Fibroblast of the aortic adventitia (primary cell): ENCODE measurements around the gene EGR2.

- CAGE, long polyA plus RNA: no peak
These were observed 3.2 kb upstream of the TMEM26 start for GRCh38 chr10:61456368-61456751.

- CAGE, long polyA plus RNA: no peak
These were observed 59.7 kb downstream of the ARID5B start for GRCh38 chr10:61961061-61961716.

- CAGE, long polyA plus RNA: no peak
These were observed 86.5 kb downstream of the ARID5B start for GRCh38 chr10:61987919-61988438.

GRCh38 chr10:61994498-61994884 is 93.0 kb downstream of the ARID5B start:
- CAGE, long polyA plus RNA: no peak

DNA sequence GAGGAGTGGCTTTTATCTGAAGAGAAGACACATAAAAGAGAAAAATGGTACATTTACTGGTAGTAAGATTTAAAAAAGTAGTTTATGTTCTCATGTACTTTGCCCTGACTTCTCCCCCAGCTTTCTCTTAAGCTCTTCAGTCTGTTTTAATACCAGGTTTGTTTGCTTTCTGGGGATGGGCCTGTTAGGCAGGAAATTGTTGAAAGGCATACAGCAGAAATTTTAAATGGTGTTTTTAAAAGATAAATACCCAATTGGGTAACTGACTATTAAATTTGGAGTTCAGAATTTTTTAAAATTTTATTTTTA is 136.4 kb downstream of the ARID5B start:
- CAGE, long polyA plus RNA: no peak

DNA sequence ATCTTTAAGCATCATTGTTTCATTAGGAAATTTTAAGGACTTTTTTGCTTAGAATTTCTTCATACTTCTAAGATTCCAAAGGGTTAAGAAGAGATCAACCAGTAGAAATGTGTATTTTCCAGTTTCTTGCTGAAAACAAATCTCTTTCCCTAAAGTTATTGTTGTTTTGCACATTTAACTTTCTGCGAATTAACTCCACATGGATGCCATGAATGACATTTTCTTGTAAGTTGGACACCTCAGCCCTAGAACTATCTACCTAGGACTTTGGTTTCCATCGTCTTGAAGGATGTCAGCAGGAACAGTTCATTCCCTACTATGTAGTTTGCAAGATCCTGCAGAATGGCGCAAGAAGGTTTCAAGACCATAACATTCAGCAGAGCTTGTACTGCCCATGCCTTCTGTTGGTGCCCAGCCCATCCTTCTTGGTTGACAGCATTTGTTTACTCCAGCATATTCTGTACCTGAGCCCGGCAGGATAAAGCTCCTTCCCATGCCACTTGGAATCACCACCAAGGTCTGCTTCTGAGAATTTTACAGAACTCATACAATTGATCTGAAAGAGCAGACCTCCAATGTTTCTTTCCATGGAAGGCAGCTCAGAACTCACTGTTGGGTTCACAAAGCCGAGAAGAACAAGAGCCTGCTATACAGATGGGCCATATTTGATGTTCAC is 150.7 kb downstream of the ARID5B start:
- CAGE, long polyA plus RNA: no peak

DNA sequence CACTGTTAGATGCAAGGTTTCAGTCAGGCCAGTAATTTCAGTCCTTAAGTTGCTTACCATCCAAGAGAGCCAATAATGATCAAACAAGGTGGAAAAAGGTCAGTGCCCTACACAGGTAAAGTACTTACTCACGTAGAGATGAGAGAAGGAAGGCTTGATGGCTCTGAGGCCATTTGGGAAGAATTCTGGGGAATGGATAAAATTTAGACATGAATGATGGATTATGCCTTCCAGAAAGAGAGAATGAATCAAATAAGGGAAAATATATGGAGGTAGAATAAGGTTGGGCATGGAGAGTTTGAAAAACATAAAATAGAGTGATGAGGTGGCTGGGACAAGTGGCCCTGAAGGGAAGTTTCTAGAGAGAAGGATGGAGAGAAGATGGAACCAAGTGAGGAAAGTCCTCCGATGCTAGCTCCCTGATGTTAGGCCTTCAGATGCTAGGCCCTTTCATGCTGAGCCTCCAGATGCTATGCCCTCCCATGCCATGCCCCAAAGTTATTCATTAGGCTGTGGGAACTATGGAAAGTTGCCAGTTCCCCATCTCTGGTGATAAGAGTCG is 159.7 kb downstream of the ARID5B start:
- CAGE, long polyA plus RNA: no peak

DNA sequence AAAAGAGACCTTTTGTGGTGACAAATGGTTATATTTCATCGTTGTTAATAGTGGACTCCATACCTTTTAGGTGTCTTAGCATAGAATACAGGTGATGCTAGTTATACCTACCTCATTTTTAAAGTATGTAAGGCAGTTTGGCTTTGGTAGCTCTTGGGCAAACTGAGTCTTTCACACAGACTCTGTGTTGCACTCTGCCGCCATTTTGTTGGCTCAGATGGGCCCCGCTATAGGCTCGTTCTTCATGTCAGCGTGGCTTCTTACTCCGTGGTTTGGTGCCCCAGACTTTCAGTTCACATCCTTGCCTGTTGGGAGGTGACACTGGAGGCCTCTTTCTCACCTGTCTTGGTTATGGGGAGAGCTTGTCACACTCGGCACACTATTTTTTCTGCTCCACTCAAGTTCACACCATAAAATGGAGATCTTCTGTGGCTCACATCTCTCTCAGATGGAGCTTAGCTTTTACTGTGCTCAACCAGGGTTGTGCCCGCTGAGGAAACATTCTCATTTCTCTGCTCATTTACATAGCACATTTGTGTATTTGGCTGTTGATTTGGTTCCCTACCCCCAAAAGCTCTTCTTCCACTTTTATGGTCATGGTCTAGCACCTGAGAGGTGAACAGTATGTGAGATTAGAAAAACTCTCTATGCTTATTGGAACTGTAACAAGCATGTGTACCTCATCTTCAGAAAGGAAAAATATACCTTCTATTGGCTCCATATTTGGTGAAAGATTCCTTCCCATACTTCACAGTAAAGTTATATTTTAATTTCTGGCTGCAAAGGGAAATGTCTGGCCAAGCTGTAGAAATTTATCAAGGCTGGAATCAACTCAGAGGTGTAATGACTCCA is 178.6 kb downstream of the ARID5B start:
- CAGE, long polyA plus RNA: no peak

DNA sequence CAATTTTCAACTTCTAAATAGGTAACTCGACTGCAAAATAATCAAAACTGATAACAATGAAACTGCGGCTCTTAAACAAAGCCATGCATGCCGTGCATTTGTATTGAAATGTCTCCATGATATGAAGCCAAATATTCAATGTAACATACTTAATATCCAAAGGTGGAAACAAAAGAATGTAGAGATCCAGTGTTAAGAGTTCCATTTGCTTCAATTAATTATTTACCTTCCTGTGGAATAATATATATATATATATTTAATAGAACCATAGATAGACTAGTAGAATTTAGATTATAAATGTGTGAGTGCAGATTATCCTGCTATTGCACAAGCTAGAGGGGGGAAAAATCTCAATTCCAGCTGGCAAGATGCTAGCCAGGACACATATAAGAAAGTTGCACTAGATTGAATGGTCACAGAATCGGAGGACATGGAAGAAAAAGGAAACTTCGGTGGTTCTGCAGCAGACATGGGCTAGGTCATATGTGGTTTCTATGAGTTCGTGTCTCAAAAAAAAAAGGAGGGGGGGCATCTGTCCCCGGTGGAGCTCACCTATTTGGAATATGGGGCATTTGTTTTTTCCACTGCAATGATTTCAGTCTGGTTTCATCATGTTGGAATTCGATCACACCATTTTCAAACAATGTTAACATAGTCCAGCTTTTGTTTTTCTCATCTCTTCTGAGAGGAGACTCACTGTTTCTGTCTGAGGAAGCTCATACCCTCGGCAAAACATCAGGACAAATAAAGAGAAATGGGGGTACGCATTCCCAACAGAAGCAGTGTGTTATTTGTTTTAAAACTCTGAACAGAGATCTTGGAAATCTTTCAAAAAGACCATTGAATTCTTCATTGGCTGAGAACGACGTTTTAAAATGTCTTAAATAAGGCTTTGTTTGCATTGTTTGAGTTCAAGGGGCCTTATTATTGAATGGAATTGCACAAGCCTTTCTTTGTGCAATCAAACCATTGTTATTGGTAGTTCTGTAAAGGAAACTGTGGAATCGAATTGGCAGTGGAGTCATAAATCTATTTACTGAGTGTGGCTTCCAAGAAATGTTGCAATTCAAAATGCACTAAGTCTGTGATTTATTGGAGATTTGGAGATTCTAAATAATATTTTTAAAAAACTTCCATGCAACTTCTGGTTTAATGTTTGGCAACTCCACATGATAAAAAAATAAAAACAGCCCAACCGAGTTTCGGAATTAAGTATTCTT is 173.4 kb downstream of the RTKN2 start:
- CAGE, long polyA plus RNA: no peak

GRCh38 chr10:62258945-62259279 is 9.7 kb downstream of the RTKN2 start:
- CAGE, long polyA plus RNA: no peak

DNA sequence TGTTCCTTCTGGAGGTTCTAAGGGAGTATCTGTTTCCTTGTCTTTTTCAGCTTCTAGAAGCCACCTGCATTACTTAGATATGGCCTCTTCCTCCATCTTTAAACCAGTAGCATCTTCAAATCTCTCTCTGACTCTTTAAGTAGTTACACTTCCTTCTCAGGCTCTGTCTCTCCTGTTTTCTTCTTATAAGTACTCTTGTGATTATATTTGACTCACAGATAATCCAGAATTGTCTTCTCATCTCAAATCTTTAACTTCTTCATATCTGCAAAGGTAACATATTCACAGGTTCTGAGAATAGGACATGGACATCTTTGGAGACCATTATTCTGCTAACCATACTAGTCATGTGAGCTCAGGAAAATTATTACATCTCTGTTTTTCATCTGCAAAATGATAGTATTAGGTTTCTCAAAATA is 145.2 kb downstream of the ZNF365 start:
- CAGE, long polyA plus RNA: no peak

DNA sequence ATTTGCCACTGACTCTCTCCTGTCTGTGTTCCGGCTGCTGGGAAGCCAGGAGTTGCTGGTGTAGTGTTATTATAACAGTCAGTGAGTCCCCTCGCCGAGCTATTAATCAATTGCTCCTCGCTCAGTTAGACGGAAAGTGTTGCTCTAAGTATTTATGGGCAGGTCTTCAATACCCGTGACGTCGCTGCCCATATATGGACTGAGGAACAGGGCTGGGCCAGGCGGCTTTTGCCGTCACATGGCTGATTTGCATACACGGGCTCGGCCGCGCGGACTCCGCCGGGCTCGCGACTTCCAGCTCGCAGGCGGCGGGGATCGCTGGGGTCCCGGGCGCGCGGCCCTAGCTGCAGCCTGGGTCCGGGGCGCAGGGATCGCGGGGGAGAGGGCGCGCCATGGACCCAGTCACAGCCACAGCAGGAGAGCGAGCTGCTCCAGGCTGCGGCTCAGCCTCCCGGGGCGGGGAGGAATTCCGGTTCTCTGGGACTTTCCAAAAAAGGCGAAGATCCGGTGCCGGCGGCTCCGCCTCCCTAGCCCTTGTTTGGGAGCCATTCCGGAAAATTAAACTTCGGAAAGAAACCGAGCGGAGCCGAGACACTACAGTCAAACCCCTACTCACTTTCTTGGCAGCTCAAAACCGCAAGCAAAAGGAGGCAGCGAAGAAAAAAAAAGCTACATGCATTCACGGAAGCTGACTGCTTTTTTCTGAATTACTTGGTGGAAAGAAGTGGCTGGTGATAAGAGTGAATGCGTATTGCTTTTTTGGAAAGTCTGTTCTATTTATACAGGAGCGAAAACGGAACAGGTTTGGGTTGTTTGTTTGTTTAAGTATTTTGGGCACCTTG is at the start of gene EGR2:
EGR2 (minus strand) TSS at position 127 of the 842 bp plus-strand sequence.
- CAGE, long polyA plus RNA: no peak

- CAGE, long polyA plus RNA: no peak
These were observed 29.1 kb upstream of the NRBF2 start for GRCh38 chr10:63103921-63104494.

DNA sequence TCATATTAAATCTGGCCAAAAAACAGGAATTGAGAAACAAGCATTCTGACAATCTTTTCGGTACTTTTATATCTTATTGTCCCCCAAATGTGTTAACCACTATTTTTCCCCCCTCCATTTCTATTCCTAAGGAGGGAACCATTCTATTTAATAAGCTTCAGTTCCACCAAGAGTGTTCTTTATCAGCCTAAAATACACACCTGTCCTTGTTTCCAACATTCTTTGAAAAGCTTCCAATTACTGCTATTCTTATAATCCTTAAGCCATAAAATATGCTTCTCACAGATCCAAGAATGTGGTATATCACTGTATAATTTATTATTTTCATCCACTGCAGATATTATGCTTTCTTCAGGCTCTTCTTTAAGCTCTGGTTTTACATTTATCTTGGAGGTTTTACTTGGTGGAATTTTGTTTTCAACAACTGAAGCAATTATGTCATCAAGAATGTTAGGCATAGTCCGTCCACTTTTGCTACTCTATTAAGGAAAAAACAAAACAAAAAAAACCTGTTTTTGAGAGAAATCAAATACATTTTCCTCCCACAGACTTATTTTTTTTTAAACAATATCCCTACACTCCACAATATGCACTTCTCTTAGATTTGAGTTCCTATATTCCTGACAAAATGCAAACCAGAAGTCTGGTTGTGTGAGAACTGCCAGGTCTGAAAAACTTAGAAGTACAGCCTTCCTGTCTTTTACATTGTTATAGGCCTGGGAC is 56.0 kb downstream of the NRBF2 start:
- CAGE, long polyA plus RNA: no peak

DNA sequence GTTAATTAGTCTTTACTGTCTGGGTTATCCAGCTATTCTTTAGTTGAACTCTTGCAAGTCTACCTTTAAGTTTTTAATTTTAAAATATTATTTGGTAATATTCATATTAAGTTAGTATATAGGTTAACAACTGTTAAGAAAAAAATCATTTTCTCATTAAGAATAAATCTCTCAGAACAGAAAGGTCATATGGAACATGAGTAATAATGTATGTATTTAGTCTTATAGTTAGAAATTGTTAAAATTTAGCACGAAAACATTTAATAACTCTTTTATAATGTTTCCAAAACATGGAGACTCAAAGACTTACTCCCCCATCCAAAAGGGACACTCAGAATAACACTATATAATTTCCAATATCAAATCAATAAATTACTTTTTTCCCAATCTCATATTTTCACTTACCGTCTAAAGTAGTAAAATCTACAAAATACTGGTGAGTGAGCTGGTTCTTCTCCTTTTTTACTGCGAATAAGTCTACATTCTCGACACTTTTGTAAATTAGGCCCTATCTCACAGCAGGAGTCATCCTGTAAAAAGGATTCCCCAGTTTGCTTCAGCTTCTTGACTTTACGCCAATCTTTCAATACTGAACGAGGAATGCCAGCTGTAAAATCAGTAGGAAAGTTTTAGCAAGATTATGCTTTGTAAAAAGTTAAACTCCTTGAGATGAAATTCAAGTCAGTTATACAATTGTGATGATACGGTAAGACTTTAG is 67.1 kb downstream of the NRBF2 start:
- CAGE, long polyA plus RNA: no peak

- CAGE, long polyA plus RNA: no peak
These were observed 146.3 kb downstream of the JMJD1C start for GRCh38 chr10:63319336-63320073.

- CAGE, long polyA plus RNA: no peak
These were observed 90.6 kb downstream of the JMJD1C start for GRCh38 chr10:63374850-63375998.

GRCh38 chr10:63542381-63543132 is 21.4 kb downstream of the REEP3 start:
- CAGE, long polyA plus RNA: no peak

DNA sequence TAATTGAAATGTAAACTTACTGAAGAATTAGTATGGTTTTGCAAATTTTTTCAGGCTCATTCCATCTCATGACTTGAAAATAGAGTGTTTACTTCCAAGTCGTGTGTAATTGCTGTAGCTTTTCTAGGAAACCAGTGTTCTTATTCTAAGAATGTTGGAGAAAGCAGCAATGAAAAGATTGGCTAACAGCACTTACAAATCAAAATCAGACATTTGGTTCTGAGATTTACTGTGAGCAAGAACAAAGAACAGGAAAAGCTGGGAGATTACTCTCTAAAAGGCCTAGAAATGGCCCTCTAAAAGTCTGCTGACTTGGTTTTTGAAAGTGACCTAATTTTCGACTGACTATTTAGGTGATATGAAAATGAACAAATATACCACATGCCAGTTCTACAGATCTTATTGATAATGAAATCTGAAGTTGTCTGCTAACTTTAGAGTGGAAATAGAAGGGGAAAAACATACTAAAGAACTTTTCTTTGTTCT is 52.1 kb downstream of the REEP3 start:
- CAGE, long polyA plus RNA: no peak

DNA sequence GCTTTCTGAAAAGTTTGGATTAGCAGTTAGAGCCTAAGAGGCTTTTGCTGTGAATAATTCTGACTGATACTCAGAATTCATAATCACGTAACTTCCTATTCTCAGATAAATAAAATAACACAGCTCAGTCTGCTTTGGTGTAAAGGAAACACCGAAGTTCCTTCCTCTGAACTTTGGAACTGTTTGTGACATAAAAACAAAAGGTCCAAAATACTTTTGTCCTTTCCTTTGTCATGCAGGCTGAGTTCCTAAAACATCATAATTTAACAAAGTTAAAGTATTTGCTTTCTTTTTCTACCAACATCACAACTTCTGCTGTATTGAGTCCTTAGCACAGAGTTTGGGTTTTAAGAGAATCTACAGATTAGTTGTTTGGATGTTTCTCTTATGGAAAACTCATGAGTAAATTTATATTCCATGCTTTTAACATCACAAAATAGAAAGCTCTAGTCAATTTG is 123.3 kb downstream of the REEP3 start:
- CAGE, long polyA plus RNA: no peak